ENCODE measurements around a stretch of chr2.

DNA sequence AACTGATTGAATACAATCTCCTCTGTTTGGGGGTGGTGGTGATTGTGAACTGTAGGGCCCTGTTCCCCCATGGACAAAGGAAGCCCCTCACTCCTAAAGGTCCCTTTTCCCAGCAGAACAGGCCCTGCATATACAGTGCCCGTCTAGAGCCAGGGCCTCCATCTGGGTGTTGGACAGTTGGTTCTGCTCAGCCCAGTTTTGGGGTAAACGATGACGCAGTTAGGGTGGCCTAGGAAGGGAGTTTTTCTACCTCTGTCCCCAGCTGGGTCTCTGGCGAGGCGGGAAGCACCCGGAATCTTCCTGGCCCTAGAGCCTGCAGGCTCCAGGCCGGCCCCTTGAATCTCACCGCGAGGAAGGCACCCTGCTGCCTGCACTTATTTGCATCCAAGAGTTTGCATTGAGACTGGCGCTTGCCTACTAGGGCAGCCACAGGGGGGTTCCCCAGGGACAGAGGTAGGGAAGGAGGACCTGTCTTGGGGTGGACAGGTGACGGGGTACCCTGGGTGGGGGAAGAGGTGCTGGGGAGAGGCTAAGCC is 590 bp upstream of the MTA3 start:
- PRO-cap, 6 experiments, result no peak in any of the 6 experiments
- RAMPAGE, long total RNA, 2 experiments, result no peak in any of the 2 experiments
- RRBS, result 38% methylated on average over 1 of the region's 11 CpGs

DNA sequence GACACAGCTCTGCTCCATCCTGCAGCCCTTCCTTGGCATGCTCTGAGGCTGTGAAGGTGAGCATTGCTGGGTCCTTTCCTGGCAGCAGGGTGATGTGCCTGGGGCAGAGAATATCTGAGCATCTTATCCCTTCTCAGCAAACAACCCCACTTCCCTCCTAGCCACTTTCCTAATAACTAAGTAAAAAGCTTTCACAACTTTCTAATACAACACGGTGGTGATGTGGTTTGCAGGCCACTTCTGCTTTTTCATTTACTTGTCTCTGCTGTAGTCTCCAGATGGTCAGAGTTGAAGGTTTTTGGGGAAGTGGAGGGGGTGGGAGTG is 11.7 kb downstream of the OXER1 start:
- PRO-cap, 6 experiments, result no peak in any of the 6 experiments
- RAMPAGE, long total RNA, 2 experiments, result no peak in any of the 2 experiments
- RRBS, result no CpG with 5 or more reads among the region's 1 CpG

- PRO-cap, 6 experiments, result no peak in any of the 6 experiments
- RAMPAGE, long total RNA, 2 experiments, result no peak in any of the 2 experiments
- RRBS, result no CpG with 5 or more reads among the region's 4 CpGs
Observed at GRCh38 chr2:42787870-42788147, 4.6 kb downstream of the HAAO start.

DNA sequence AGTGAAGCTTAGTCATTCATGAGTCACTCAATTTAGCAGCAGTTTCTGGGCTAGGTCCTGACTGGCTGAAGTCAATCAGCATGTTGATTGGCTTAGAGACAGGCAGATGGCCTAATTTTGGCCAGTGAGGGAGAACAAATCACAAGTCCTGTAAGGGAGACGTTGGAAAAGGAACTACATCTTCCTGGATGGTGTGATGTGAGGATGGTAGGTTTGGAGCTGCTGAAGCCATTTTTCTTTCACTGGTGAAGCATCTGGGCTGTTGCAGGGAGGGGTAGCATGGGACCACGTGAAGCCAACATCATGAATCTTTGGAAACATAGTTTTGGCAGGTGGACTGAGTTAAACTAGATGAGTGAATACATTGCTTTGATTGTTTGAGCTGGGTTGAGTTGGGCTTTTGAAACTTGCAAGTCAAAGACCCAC is 104.6 kb upstream of the HAAO start:
- PRO-cap, 6 experiments, result no peak in any of the 6 experiments
- RAMPAGE, long total RNA, 2 experiments, result no peak in any of the 2 experiments
- RRBS, result no CpG with 5 or more reads among the region's 2 CpGs

DNA sequence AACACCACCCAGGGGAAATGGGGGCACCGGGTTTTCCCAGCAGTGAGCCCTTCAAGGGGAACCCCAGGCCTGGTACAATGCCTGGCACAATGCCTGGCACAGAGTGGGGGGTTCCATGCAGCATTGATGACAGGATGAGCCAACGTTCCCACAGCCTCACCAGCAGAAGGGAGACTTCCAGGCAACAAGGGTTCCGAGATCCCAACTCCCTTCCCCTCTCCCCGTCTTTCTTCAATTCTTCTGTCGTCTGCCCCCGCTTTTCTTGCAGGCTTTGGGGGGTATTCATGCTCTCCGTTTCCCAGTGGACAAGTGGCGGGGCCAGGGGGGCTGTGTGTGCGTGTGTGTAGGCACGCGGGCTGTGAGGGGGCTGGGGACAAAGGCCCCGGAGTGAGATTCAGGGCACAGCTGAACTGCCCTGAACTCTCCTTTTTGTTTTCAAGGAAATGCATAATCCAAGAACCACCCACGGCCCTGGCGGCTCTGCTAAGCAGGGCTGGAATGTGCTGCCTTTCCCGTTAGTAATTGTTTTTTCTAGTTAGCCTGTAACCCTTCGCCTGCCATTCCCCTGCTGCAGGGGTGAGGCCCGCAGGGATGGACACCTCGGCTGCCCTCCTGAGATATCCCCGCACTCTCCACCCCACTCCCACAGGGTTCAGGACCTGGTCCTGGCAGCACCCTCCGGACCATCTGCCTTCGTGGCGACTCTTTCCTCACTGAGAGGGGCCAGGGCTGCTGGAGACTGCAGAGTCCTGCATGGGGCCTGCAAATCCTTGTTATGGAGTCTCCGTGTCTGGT is 132.3 kb upstream of the HAAO start:
- PRO-cap, 6 experiments, result peak in 6 of 6 experiments; most common plus-strand start position 560 of the sequence (in 2); most common minus-strand start position 431 of the sequence (in 4)
- RAMPAGE, long total RNA, 2 experiments, result no peak in any of the 2 experiments
- RRBS, result no CpG with 5 or more reads among the region's 23 CpGs

- PRO-cap, 6 experiments, result no peak in any of the 6 experiments
- RAMPAGE, long total RNA, 2 experiments, result no peak in any of the 2 experiments
- RRBS, result no CpG with 5 or more reads among the region's 13 CpGs
Observed at GRCh38 chr2:42954278-42955015, 162.1 kb upstream of the HAAO start.

- PRO-cap, 6 experiments, result no peak in any of the 6 experiments
- RAMPAGE, long total RNA, 2 experiments, result no peak in any of the 2 experiments
- RRBS, result no CpG with 5 or more reads among the region's 11 CpGs
Observed at GRCh38 chr2:43038297-43038899, 188.0 kb downstream of the ZFP36L2 start.

DNA sequence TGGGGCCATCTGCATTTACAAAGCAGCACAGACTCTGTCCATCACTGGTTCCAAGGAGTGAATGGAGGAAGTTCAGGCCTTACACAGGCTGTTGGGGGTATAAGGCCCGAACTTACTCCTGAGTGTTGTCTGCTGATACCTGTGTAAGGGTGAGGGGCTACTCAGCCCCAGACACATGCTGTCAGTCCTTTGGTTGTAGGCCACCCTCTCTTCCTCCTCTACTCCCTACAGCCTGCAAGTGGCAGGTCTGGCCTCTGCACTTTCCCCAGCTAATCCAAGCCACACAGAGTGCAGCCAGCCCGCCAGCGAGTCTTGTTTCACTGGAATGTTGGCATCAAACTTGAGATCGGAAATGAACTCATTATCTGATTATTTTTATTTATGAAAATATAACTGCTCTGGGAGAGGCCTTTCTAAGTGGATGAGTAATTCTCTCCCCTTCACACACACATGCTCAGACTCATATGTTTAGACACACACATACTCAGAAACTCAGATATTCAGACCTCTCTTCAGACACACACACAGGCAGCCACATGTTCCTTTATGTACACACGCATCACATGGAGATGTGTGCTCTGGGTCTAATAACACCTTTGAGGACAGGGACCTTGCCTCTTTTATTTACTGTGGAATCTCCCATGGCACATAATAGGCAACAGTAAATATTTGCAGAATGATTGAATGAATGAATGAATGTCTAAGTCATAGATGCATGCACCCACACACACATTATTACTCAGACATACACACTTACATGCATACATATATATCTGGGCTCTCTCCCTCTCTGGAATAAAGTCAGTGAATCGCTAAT is 151.3 kb downstream of the ZFP36L2 start:
- PRO-cap, 6 experiments, result peak in 3 of 6 experiments; most common plus-strand start position 495 of the sequence (in 3); most common minus-strand start position 276 of the sequence (in 3)
- RAMPAGE, long total RNA, 2 experiments, result no peak in any of the 2 experiments
- RRBS, result no CpG with 5 or more reads among the region's 6 CpGs

- PRO-cap, 6 experiments, result peak in 3 of 6 experiments; most common plus-strand start chr2:43127908 (in 2); most common minus-strand start chr2:43127803 (in 3)
- RAMPAGE, long total RNA, 2 experiments, result no peak in any of the 2 experiments
- RRBS, result no CpG with 5 or more reads among the region's 13 CpGs
Observed at GRCh38 chr2:43127645-43128081, 98.7 kb downstream of the ZFP36L2 start.

- PRO-cap, 6 experiments, result no peak in any of the 6 experiments
- RAMPAGE, long total RNA, 2 experiments, result no peak in any of the 2 experiments
- RRBS, result no CpG with 5 or more reads among the region's 4 CpGs
Observed at GRCh38 chr2:43207347-43208020, 18.9 kb downstream of the ZFP36L2 start.

DNA sequence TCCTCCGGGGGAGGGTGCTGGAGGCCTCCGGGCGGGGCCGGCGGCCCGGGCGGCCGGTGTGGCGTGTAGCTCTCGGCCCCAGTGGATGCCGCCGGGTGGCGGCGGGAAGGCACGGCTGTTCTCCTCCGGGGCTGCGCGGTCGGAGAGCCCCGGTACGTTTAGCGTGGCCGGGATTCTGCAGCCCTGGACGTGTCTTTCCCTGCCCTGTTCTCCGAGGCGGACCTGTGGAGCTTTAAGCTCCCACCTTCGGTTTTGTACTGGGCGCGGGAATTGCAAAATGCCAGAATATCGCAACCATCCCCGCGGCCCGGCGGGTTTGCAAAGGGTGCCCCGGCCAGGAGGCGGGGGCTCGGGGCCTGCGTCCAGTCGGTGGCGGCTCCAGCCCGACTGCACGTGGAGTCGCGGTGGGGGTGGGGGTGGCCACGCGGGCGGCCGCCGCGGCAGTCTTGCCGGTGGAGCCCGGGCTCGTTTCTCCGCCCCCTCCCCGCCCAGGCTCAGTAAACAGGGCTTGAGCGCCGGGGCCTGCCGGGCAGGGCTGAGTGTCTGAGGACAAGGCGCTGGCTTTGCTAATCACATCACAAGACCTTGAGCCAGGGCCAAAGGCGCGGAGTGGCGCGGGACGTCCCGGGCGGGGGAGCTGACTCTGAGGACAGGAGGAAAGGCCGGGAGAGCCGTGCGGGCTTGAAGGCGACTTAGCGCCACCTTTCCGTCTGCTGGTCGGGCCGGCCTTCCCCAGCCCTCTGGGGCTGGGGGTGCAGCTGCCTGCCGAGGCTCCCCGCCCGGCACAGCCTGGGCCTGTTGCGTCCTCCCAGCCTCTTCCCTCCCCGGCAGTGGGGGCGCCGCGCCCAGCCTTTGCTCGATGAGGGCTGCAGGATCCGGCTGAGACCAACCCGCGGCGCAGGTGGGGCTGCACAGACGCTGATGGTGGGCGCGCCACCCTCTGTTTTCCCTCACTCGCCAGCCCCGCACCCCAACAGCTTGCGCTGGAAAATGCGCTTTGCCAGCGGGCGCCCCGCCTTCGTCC is 688 bp upstream of the ZFP36L2 start:
- PRO-cap, 6 experiments, result peak in 6 of 6 experiments; most common plus-strand start position 81 of the sequence (in 6); most common minus-strand start position 742 of the sequence (in 6)
- RAMPAGE, long total RNA, 2 experiments, result no peak in any of the 2 experiments
- RRBS, result 1% methylated on average over 42 of the region's 98 CpGs

DNA sequence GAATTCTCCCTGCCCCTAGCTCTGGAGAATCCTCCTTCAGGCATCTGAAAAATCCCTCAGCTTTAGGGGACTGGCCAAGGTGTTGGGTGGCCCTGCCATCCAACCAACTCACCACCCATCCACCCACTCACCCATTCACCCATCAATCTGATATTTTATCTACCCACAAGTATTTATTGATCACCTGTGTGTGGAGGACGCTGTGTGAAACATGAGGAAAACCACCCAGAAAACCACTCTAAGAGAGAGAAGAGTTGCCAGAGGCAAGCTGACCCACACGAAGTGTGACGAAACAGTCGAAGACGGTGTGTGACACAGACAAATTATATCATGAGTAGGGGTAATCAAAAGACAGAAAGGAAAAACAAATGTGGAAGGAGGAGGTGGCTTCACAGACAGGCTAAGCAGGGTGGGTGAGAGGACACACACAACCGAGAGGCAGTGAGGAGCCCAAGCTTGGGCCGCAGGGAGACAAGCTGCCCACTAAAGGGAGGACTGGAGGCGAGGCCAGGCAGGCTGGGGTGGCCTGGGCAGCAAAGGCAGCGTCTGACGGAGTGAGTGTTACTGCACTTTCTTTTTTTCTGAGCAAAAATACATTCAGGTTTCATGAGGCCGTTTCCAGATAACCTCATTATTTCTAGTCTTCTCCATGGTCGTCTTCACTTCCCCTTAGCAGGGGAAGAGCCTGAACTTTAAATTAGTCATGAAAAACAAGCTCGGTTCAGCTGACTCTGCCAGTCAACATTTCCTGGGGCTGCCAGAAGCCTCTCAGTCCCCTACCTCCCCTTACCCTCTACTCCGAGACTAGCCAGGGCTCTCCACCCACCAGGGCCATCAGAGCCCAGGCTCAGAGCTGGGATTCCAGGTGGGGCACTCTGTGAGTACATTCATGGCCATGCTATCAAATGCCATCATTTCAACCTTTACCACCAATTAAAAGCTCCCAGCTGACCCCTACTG is 13.6 kb upstream of the ZFP36L2 start:
- PRO-cap, 6 experiments, result peak in 2 of 6 experiments; most common plus-strand start position 737 of the sequence (in 2); most common minus-strand start position 658 of the sequence (in 1)
- RAMPAGE, long total RNA, 2 experiments, result no peak in any of the 2 experiments
- RRBS, result no CpG with 5 or more reads among the region's 14 CpGs

DNA sequence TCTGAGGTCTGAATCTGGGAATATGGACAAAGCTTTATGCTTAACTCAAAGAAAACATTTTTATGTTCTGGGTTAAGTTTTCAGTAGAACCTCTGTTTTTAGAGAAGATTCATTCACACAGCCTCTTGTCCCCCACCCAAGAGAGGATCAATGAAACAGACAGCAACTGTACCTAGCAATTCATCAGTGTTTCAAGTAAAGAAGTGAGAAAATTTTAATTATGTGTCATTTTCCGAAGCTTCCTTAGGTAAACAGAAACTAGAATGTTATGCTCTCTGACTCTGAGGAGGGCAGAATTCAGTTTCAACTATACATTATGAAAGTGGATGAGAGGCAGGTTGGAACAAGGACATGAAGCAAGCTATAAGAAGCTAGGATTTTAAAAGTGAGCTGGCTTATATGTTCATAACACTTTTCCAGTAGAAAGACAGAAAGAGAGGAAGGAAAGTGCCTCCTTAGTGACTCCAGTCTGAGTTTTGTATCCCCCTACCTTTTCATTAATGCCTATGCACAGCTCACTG is 160.6 kb upstream of the ZFP36L2 start:
- PRO-cap, 6 experiments, result no peak in any of the 6 experiments
- RAMPAGE, long total RNA, 2 experiments, result no peak in any of the 2 experiments
- RRBS, result no CpG with 5 or more reads among the region's 1 CpG

DNA sequence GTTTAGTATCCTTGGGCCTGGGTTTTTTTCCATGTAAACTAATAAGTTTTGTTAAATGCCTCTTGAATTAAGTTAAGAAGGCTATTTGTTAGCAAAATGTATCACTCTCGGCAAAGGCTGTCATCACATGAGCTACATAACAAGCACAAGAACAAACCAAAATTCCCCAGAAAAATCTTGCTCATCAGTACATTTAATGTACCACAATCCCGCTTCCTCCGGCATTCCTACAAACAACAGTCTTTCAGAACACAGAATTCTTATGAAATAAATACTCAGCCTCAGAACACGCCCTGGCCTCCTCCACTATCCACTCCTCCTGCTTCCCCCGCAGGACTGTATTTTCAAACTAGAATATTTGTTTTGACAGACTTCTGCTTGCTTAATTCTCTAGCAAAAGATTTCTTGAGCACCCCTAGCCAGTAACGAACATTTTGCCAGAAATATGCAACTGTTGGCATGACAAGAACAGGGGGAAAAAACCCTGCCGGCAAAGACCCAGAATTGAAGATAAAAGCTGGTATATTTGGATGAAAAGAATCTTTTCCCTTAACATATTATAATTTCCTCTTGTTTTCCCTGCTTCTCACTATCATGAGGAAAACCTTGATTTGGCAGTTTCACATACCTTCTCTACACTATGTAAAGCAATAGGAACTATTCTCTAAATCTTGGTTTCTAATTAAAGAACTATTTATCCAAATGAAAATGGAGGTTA is 131.2 kb downstream of the THADA start:
- PRO-cap, 6 experiments, result peak in 1 of 6 experiments; most common minus-strand start position 245 of the sequence (in 1)
- RAMPAGE, long total RNA, 2 experiments, result no peak in any of the 2 experiments
- RRBS, result no CpG with 5 or more reads among the region's 7 CpGs

DNA sequence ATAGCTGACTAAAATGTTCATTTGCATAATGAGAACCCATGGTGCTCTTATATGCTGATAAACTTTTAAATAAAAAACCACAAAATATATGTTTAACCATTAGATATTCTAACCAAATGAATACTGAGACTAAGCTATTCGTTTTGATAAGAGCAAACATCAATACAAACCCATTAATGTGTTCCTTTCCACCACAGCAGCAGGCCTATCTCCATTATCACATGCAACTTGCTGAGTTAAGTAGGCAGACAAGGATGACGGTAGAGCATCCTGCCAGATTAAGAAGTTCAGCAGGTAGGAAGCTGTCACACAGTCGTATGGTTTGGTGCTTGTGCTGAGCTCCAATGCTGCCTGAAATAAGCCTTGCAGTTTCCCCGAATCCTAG is 39.7 kb downstream of the THADA start:
- PRO-cap, 6 experiments, result no peak in any of the 6 experiments
- RAMPAGE, long total RNA, 2 experiments, result no peak in any of the 2 experiments
- RRBS, result no CpG with 5 or more reads among the region's 4 CpGs

GRCh38 chr2:43636593-43636883 is 522 bp upstream of the PLEKHH2 start:
- PRO-cap, 6 experiments, result no peak in any of the 6 experiments
- RAMPAGE, long total RNA, 2 experiments, result no peak in any of the 2 experiments
- RRBS, result no CpG with 5 or more reads among the region's 10 CpGs

GRCh38 chr2:43840104-43840669 is 1.4 kb downstream of the ABCG8 start:
- PRO-cap, 6 experiments, result no peak in any of the 6 experiments
- RAMPAGE, long total RNA, 2 experiments, result no peak in any of the 2 experiments
- RRBS, result no CpG with 5 or more reads among the region's 9 CpGs

DNA sequence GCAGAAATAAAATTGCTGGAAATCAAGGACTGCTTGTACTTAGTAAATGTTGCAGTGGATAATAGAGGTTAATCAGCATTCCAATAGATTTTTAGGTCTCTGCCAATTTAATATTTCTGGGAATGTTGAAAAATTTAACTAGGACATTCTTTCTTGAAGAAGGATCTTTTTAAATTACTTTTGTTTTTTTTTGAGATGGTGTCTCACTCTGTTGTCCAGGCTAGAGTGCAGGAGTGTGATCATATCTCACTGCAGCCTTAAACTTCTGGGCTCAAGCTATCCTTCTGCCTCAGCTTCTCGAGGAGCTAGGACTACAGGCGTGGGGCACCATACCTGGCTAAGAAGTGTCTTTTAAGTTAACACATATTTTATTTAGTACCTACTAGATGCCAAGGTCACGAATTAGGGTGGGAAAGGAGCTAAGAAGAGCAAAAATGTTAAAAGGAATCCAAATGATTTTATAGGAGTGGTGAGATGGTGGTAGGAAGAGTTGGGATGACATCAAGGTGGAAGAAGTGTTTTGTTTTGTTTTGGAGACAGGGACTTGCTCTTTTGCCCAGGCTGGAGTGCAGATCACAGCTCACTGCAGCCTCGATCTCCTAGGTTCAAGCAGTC is 11.9 kb downstream of the PPM1B start:
- PRO-cap, 6 experiments, result no peak in any of the 6 experiments
- RAMPAGE, long total RNA, 2 experiments, result no peak in any of the 2 experiments
- RRBS, result no CpG with 5 or more reads among the region's 4 CpGs

DNA sequence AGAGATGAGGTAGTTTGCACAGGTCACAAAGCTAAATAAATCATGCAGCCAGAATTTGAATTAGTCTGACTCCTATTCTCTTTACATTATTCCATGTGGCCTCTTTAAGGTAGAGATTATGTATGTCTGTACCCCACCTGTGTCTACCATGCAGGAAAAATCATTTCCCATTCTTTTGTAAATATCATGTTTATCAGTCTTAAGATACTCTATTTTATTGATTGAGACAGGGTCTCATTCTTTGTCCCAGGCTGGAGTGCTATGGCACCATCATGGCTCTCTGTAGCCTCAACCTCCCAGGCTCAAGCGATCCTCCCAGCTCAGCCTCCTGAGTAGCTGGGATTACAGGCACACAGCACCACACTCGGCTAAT is 52.7 kb upstream of the SLC3A1 start:
- PRO-cap, 6 experiments, result no peak in any of the 6 experiments
- RAMPAGE, long total RNA, 2 experiments, result no peak in any of the 2 experiments
- RRBS, result no CpG with 5 or more reads among the region's 2 CpGs

GRCh38 chr2:44555005-44555923 is 193.5 kb downstream of the CAMKMT start:
- PRO-cap, 6 experiments, result no peak in any of the 6 experiments
- RAMPAGE, long total RNA, 2 experiments, result no peak in any of the 2 experiments
- RRBS, result no CpG with 5 or more reads among the region's 4 CpGs